Metanephros (tissue), 2 donors: ENCODE data around the genes GBP3 and GBP6.

- RAMPAGE, long total RNA: no peak
Measured at GRCh38 chr1:88661205-88661476, 22.9 kb upstream of the PKN2 start.

DNA sequence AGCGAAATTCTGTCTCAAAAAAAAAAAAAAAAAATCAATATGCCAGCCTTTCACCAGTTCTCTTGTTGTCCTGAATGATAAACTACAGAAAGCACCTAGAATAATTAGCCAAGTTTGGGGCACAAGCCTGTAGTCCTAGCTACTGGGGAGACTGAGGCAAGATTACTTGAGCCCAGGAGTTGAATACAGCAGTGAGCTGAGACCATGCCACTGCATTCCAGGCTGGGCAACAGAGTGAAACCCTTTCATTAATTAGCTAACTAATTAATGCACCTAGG, 97.1 kb downstream of the GTF2B start:
- RAMPAGE, long total RNA: no peak

DNA sequence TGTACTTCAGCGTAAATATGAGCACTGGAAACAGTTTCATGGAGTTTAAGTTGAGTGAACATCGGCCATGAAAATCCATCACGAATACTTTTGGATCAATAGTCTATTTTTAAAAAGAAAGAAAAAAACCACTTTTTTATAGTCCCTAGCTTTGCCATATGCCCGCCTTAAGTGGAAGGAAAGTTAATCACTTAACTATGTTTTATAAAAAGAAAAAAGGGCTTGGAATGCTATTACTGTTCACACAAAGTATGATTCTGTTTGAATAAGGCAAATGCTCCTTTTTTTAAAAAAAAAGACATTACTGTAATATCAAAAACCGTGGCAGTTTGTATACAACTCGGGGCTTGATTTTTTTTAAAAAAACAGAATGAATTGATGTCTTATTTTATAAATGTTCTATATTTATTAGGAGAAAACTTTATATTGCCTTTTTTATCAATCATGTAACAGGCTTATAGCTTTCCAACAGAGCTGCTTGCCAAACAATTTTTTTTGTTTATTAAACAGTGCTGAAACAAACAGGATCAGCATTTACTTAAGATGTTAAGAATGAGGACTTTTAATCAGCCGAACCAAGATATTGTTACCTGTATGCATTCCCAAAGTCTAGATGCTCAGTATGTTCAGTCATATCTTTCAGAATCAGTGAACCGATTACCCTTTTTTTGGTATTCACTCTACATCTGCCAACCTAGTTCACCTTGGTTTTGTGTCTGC, 57.6 kb downstream of the GTF2B start:
- RAMPAGE, long total RNA: no peak

- RAMPAGE, long total RNA: no peak
Measured at GRCh38 chr1:89022127-89023071, at the start of gene GBP3. Gene GBP3 (minus strand): TSS chr1:89022866.

GRCh38 chr1:89062676-89063218, 2.3 kb downstream of the GBP1 start:
- RAMPAGE, long total RNA: no peak

GRCh38 chr1:89126965-89127729, 1.2 kb upstream of the GBP2 start:
- RAMPAGE, long total RNA: no peak

GRCh38 chr1:89363543-89364713, at the start of gene GBP6:
Gene GBP6 (plus strand): TSS chr1:89364059.
- RAMPAGE, long total RNA: no peak

DNA sequence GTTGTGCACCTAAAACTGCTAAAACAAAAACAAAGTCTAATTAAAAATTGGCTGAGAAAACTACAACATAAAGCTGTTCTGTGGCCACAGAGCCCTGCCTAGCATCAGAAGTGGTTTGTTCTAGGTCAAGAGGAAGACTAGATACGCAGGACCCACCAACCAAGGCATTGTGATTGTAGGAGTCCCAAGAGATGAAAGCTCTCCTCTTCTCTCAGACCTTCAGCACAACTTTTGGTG, 80.9 kb upstream of the LRRC8D start:
- RAMPAGE, long total RNA: no peak

- RAMPAGE, long total RNA: no peak
Measured at GRCh38 chr1:89906459-89907209, 85.8 kb downstream of the LRRC8D start.

DNA sequence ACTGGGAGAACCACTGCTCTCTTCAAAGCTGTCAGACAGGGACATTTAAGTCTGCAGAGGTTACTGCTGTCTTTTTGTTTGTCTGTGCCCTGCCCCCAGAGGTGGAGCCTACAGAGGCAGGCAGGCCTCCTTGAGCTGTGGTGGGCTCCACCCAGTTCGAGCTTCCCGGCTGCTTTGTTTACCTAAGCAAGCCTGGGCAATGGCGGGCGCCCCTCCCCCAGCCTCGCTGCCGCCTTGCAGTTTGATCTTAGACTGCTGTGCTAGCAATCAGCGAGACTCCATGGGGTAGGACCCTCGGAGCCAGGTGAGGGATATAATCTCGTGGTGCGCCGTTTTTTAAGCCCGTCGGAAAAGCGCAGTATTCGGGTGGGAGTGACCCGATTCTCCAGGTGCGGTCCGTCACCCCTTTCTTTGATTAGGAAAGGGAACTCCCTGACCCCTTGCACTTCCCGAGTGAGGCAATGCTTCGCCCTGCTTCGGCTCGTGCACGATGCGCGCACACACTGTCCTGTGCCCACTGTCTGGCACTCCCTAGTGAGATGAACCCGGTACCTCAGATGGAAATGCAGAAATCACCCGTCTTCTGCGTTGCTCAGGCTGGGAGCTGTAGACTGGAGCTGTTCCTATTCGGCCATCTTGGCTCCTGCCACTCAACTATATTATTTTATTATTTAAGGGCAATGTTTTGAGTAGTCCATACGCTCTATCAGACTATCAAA, 67.9 kb downstream of the ZNF326 start:
- RAMPAGE, long total RNA: no peak

GRCh38 chr1:90657575-90658135, 59.4 kb downstream of the BARHL2 start:
- RAMPAGE, long total RNA: no peak

GRCh38 chr1:91017241-91017553, 4.6 kb downstream of the ZNF644 start:
- RAMPAGE, long total RNA: no peak

DNA sequence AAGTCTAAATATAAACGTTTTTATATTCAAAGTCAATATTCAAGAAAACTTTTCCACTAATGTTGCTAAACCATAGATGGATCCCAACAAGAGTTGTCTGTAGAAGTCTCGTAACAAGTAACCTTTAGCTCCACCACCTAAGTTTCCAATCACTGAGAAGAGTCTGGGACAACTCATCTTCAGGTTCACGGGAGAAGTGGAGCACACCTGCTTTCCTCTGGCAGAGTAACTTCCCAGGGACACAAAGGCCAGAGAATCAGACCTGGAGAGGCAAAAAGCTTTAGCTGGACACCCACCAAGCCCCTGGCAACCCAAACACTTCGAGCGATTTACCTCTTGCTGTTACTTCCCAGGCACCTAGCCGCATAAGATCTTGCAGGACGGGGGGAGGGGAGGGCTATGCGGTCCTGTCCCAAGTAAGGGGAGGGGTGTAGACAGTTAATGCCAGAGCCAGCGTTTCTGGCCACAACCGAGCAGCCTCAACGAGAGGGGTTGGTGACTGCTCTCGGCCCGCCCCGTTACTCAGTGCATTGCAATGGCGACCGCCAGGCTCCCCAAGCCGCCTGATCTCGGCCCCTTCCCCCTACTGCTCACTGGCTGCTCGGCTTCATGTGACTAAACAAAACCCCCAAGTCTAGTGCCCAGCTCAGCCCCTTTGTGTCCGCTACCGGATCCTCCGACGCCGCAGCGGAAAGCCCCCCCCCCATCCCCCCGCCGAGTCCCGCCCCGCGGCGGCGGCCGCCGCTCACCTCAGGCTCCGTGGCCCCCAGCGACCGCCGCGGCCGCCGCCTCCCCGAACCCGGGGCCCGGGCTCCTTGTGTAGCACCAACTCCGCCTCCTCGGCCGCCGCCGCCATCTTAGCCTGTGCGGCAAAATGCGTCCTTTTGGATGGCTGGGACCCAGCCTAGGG, 640 bp downstream of the ZNF644 start:
- RAMPAGE, long total RNA: no peak

DNA sequence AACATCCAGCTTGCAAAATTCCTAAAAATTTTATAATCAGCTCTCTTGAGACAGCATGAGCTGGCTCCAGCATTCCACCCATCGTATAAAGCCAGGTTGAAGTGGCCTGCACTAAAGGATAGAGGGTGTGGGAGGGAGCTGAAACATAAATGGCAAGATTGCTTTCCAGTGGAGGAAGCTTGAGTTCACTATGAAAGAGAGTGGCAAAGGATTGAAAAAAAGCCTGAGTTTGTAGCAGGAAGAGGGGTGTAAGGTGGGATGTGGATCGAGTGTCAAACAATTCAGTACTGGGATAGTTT, 48.5 kb upstream of the ZNF644 start:
- RAMPAGE, long total RNA: no peak

GRCh38 chr1:91571707-91572648, 71.3 kb downstream of the CDC7 start:
- RAMPAGE, long total RNA: no peak

- RAMPAGE, long total RNA: no peak
Measured at GRCh38 chr1:91712970-91714170, 172.6 kb downstream of the TGFBR3 start.

DNA sequence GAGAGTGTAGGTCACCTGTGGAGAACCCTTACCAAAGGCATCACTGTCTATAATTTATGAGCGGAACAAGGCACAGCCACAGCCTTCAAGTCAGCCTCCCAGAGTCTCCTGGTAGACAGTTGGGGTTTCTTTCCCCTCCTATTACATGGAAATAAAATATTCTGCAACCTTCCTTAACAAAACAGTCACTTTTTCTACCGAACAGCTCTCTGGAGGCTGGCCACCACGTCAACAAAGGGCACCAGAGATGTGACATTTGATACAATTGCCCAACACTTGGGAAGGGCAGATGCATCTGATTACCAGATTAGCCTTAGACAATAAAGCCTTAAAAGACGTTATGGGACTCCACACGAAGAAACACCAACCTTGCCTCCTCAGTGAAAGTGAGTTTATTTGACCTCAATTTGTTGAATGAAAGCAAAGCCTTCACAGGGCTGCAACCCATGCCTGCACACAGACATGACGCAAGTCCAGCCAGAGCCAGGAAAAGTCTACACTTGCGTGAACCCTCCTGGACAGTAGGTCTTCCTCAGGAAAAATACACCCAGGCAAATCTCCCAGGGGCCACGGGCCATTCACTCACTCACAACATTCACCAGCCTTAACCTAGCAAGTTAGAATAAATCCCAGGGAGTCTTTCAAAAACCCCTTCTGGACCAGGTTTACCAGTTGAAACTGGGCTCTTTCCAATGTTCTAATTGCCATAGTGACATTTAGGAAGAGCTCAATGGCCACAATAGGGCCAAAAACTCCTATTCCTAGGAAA, 136.1 kb downstream of the TGFBR3 start:
- RAMPAGE, long total RNA: no peak

- RAMPAGE, long total RNA: no peak
Measured at GRCh38 chr1:91830016-91830655, 55.8 kb downstream of the TGFBR3 start.

GRCh38 chr1:91886621-91887242, 781 bp upstream of the TGFBR3 start:
- RAMPAGE, long total RNA: no peak

- RAMPAGE, long total RNA: no peak
Measured at GRCh38 chr1:91948278-91948942, 791 bp upstream of the BRDT start.